Hematopoietic multipotent progenitor cell (in vitro differentiated cells): ENCODE measurements around a stretch of chr7.

GRCh38 chr7:151867641-151867788 is 9.4 kb downstream of the PRKAG2 start:
- CAGE, long polyA plus RNA: no peak

DNA sequence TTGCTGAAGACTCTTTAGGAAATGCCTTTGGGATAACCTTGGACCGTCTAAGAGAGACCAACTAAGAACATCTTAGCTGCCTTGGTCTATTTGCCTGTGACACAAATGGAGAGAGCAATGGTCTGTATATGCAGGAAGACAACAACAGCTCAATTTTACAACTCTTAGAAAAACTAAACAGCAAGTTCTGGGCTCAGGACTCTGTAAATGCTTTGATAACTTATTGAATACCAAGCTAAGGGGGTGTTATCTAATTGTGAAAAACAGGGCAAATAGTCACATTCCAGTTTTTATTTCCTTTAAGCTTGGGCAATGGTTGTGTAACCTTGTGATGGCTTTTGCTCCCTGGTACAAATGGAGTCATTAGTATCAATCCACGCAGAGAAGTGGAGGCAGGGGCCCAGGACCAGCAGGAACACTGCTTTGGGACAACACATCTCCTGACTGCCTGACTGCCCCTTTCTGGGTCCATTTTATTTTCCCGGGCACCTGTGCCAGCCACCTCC is 5.7 kb upstream of the PRKAG2 start:
- CAGE, long polyA plus RNA: no peak

GRCh38 chr7:151965106-151965566 is 8.9 kb downstream of the GALNTL5 start:
- CAGE, long polyA plus RNA: no peak

GRCh38 chr7:152082103-152082745 is 56.8 kb downstream of the GALNT11 start:
- CAGE, long polyA plus RNA: no peak

DNA sequence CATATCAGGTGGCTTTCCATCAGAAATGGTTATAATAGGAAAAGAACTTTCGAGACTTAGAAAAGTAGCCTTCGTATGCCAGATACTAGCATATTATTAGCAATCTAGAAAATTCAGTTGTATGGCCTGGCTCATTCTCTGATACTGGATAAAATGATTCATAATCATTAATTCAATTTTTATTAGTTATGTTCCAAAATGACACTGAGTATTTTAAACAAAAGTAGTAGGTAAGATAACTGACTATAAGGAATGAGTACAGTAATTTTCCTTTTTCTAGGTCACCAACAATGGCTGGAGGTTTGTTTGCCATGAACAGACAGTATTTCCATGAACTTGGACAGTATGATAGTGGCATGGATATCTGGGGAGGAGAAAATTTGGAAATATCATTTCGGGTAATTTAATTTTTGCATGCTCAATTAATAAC is 84.8 kb downstream of the GALNT11 start:
- CAGE, long polyA plus RNA: no peak

DNA sequence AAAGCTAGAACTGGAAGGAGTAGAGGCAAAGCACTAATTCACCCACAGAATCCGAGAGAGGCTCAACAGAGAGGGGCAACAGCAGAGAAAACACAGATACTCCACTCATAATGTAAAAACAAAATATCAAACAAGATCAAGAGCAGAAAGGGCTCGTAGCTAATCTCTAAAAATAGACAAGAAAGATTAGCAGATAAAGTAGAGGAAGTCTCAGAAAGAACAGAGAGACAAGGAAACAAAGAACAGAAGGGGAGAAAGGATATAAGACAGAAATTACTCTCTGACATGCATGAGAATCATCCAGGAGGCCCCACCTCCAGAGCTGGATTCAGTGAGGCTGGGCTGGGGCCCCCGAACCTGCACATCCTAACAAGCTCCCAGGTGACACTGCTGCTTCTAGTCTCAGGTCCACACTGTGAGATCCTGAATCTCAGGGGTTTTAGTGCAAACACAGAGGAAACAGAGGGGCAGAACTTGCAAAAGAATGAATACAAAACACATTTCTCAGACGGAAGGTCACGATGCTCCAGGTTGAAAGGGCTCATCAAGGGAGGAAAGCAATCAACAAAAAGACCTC is 117.8 kb downstream of the GALNT11 start:
- CAGE, long polyA plus RNA: no peak

GRCh38 chr7:152144960-152145924 is 119.8 kb downstream of the GALNT11 start:
- CAGE, long polyA plus RNA: no peak

DNA sequence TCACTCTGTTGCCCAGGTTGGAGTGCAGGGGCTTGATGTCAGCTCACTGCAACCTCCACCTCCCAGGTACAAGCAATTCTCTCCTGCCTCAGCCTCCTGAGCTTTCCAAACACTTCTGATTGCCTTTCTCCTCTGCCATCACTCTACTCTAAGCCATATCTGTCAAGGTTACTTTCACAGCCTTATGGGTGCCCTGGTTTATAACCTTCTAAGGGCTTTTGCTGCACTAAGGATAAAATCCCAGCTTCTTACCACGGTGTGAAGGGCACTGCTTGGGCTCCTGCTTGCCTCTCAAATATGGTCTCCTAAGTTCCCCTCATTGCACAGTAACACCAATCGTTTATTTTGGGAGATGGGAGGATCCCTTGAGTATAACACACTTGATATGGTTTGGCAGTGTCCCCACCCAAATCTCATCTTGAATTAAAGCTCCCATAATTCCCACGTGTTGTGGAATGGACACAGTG is 38.5 kb downstream of the KMT2C start:
- CAGE, long polyA plus RNA: no peak

DNA sequence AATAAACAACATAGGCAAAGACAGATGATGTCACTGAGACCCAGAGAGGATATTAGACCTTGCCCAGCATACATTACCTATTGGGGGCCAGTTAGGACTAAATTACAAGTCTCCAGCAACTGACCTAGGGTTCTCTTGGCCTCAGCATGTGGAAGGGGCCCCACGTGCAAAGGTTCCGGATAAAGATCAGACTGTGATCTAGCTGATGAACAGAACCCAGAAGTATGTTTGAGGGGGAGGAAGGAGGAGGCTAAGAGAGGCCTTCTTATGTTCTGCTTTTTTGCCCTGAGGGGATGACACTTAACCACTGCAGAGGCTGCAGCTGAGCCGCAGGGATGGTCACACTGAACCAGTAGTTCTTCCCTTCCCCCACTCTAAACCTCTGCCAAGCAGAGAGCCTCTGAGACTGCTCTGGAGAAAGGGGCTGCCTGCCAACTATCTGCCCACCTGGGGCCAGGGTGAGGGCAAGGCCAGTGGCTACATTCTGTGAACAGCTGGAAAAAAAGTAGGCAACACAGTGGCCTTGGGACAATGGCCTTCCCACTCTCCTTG is 24.0 kb upstream of the KMT2C start:
- CAGE, long polyA plus RNA: no peak

GRCh38 chr7:153038613-153038943 is 279.0 kb downstream of the ACTR3B start:
- CAGE, long polyA plus RNA: no peak

- CAGE, long polyA plus RNA: no peak
Measured at GRCh38 chr7:153665409-153665847, 386.8 kb upstream of the DPP6 start.

DNA sequence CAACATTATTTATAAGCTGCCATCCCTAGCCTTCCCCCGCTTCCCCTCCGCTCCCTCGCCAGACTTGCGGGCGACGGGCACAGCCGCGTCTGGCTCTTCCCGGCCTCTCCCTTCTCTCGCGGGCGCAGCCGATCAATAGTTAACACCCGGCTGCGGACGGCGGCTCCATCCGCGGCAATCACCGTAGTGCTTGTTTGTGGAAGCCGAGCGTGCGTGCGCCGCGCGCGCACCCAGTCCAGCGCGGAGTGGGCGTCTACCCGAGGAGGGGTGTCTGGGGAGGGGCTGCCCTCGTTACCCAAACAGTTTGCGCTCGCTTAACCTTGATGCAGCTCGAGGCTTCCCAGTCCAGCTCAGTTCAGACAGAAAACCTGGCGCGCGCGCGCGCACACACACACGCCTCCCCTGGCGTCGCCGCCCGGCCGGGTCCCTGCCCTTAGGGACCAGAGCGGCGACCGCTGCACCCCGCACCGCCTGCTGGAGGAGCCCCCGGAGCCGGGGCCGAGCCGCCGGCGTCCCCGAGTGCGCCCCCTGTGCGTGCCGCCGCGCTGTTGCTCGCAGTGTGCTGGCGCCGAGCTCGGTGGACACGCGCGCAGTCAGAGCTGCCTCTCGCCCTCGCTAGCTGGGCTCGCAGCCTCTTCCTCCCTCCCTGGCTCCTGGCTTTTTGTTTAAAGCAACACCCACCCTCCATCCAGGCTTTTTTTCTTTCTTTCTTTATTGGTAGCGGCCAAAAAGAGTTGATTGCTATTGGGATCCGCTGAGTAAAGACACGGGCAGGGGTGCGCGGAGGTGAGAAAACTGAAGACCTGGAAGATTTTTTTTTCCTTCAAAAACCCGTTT is 165.2 kb upstream of the DPP6 start:
- CAGE, long polyA plus RNA: no peak

DNA sequence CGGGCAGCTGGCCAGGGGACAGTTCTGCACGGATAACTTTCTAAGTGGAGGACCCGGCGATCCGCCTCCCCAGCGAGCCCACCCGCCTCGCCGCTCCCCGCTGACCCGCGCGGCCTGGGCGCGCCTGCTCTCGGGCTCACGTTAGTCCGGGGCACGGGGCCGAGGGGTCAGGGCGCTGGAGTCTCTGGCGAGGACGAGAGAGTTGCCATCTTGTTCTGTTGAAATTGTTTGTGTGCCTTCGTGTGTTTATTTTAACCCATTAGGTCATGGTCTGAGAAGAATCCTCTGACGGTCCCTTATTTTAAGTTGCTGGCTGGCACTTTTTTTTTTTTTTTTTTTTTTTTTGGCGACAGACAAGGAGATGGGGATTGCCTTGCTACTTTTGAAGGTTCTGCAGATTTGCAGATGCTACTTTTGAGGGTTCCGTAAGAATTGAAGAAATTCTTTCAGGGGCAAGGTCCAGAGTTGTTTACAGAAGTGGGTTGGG is 163.8 kb upstream of the DPP6 start:
- CAGE, long polyA plus RNA: no peak

GRCh38 chr7:154201915-154202427 is 149.8 kb downstream of the DPP6 start:
- CAGE, long polyA plus RNA: no peak

GRCh38 chr7:155071129-155071794 is 1.1 kb downstream of the HTR5A start:
- CAGE, long polyA plus RNA: no peak

DNA sequence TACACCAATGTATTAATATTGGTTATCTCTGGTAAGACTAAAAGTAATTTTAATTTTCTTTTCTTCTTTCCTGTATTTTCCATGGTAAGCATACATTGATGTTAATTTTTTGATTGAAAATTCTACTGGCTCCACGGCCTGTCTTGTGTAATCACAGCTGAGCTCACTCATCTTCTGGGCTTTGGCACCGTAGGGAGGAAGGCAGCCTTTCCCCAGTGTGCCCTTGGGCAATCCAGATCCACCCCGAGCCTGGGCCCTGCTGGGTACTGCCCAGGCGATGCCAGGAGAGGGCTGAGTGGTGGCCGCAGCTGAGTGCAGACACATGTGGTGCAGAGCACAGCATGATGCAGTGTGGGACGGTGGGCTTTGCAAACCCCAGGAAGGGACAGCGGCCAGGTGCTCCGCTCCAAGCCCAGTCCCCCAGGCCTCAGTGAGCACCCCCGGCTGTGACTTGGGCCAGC is 77.8 kb upstream of the INSIG1 start:
- CAGE, long polyA plus RNA: no peak

- CAGE, long polyA plus RNA: no peak
Measured at GRCh38 chr7:155227875-155228322, 69.8 kb upstream of the INSIG1 start.

- CAGE, long polyA plus RNA: no peak
Measured at GRCh38 chr7:155239458-155239966, 58.2 kb upstream of the INSIG1 start.

DNA sequence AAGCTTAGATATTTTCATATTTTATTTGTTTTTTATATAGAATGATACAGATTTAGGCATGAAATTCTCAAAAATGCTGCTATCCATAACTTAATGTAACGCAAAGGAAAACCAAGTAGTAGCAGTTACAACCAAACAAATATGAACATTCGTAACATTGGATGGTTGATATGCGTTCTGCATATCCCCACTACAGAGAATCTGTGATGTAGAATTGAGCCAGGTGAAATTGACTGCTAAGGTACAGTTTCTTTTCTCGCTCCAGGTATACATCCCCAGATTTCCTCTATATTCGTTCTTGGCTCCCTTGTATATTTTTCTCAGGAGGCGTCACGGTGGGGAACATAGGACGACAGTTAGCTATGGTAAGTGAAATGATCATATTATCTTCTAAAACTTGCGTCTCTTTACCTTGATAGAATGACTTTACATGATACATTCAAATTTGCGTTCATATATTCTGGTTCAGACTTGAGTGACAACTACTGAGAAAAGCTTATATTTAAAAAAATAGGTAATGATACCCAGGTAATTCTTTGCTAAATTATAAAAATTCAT is 4.9 kb downstream of the INSIG1 start:
- CAGE, long polyA plus RNA: no peak

DNA sequence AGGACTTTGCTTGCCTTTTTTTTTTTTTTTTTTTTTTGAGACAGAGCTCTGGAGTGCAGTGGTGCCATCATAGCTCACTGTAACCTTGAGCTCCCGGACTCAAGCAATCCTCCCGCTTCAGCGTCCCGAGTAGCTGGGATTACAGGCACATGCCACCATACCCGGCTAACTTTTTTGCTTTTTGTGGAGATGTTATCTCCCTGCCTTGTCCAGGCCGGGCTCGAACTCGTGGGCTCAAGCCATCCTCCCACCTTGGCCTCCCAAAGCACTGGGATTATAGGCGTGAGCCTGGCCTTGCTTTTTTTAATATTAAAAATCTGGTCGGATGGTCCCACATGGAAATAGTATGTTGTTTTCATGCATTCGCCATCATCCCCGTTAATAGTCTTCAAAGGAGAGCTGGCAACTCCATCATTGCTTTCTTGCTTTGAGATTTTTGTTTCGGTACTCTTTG is 6.3 kb downstream of the INSIG1 start:
- CAGE, long polyA plus RNA: no peak